ENCODE measurements around a stretch of chr4.

GRCh38 chr4:7207102-7207539 is 14.8 kb downstream of the SORCS2 start:
- PRO-cap = no peak

DNA sequence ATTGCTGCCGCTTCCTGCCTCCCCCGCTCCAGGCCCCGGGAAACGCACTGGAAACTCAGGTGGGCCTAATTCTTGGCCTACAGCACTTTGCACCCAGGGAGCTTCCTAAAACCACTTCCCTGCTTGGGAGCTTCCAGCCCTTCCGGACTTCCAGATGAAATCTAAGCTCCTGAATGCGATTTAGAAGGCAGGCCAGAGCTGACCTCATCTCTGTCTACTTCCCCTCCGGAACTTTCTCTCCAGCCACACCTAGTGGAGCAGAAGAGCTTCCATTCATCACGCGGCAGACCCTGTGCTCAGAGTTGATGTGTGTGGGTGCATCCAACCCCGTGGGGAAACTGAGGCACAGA is 84.2 kb downstream of the SORCS2 start:
- PRO-cap = no peak

- PRO-cap = no peak
Observed at GRCh38 chr4:7600244-7600662, 165.5 kb upstream of the PSAPL1 start.

GRCh38 chr4:7652617-7653031 is 217.9 kb upstream of the PSAPL1 start:
- PRO-cap = no peak

DNA sequence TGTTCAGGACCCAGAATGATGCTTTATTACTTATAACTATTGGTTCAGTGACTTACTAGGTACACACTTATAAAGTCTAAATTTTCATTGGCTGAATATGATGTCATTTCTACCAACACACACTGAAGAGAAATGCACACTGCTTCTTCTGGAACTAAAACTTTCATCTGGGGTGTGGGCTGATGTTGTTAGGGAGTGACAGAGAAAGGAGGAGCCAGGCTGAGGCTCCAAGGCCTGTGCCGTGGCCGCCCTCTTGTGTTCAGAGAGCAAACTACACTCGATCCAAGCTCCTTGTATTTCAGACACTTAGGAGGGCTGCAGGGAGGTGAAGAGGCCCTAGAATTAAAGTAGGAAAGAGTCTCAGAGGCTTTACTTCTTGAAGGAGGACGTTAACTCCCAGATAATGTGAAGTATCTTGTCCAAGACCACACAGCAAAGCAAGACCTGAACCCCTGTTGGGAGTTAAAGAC is 137.6 kb downstream of the AFAP1 start:
- PRO-cap = no peak

DNA sequence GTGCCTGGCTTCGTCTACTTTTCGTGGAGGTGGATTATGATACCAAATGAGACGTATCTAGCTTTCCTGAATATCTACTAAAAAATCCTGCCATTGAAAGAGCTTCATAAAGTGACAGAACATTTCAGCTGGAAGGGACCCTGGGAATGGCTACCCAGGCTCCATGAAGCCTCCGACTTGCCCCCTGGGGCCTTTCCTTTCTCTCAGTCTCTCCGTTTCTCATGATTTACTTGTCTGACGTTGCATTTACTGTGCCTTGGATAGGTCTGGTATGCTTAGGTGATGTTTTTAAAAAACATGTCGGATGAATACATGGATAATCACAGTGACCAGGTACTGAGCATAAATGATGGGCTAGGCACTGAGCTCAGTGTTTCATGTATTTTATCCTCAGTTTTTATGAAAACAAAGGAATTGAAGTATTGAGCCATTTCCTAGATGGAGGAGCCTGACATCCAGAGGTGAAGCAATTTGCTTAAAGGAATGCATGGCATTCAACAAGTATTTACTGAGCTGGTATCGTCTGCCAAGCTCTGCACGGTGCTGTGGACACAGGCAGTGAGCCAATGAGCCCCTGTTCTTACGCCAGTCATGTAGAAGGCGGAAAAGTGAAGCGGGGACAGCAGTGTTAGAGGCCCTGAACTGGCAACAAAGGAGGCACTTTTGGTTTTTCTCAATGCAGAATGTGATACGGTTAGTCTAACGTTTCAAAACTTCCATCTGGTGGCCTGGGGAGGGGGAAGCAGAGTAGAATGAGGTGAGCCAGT is 134.3 kb downstream of the AFAP1 start:
- PRO-cap = no peak

GRCh38 chr4:7838267-7838807 is 101.3 kb downstream of the AFAP1 start:
- PRO-cap = no peak

GRCh38 chr4:8009913-8010234 is 70.2 kb upstream of the AFAP1 start:
- PRO-cap = no peak

GRCh38 chr4:8050354-8051103 is 108.1 kb downstream of the ABLIM2 start:
- PRO-cap = no peak

DNA sequence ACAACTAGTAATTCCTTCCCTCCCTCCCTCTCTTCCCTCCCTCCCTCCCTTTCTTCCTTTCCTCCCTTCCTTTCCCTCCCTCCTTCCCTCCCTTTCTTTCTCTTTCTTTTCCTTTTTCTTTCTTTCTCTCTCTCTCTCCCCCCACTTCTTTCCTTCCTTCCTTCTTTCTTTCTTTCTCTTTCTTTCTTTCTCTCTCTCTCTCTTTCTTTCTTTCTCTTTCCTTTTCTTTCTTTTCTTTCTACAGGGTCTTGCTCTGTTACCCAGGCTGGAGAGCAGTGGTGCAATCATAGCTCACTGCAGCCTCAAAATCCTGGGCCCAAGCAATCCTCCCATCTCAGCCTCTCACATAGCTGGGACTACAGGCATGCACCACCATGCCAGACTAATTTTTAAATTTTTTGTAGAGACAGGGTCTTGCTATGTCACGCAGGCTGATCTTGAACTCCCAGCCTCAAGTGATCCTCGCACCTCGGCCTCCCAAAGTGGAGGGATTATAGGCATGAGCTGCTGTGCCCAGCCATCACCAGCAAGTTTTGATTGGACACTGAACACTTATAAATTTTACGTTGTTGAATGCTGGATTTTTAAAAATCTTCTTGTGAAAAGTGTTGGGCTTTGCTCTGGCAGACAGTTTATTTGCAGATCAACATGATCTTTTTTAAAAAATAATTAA is 63.6 kb downstream of the ABLIM2 start:
- PRO-cap = no peak

DNA sequence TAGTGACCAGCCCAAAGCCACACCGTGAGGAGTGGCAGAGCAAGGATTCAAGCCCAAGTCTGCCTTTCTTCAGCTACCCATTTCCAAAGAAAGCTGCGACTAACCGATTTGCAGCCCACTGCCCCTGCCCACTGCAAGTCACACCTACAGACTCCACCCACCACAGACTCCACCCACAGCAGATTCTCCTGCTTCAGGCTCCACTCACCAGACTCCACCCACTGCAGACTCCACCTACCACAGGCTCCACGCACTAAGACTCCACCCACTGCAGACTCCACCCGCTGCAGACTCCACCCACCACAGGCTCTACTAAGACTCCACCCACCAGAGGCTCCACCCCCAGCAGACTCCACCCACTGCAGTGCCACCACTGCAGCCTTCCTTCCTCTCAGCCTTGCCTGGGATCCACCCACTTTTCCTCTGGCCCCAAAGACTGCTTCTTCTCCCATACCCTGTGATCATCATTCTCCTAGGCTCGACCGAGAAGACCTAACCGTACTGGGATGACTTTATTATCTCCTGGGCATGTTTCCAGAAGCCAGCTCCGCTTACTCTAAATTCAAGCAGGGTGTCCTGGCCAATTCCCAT is 41.3 kb downstream of the ABLIM2 start:
- PRO-cap = no peak

GRCh38 chr4:8435632-8436486 is 4.7 kb downstream of the ACOX3 start:
- PRO-cap = unidirectional peak, minus-strand start at chr4:8435980

- PRO-cap = no peak
Observed at GRCh38 chr4:8442798-8443418, 2.3 kb downstream of the TRMT44 start.

DNA sequence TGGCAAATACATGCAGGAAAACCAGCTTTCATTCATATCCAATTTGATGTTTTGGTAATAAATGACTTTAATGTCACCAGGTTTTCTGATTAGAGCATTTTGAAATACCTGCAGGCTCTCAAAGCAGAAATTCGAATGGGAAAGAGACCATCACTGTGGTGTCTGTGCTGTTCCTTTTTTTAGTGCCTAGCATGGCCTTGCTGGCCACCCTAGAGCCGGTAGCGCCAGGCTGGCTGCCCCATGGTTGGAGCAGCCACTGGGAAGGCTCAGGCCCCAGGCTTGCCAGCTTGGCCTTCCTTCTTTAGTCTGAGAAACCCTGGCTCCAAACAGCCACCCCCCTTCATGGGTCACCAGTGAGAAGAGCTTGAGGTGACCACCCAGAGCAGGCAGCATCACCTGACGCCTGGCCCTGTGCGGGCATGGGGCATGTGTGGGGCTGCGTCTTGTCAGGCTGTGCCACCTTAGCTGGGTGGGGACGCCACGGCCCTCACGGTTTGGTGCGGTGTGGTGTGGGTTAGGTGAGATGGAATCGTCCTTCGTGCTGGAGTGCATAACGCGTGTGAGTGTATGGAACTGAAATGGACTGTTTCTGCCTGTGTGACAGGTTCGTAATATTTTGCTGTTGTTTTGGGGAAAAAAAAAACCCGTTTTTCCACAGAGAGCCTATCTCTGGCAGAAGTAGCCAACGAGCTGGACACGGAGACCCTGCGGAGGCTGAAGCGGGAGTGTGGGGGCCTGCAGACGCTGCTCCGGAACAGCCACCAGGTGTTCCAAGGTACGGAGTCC is 30.0 kb downstream of the TRMT44 start:
- PRO-cap = no peak

GRCh38 chr4:8525459-8525846 is 54.7 kb upstream of the GPR78 start:
- PRO-cap = no peak

- PRO-cap = no peak
Observed at GRCh38 chr4:9381159-9381500, 18.2 kb downstream of the USP17L30 start.

- PRO-cap = unidirectional peak, plus-strand start at chr4:9532395
Observed at GRCh38 chr4:9532213-9533362, 88.4 kb downstream of the DEFB131A start.

DNA sequence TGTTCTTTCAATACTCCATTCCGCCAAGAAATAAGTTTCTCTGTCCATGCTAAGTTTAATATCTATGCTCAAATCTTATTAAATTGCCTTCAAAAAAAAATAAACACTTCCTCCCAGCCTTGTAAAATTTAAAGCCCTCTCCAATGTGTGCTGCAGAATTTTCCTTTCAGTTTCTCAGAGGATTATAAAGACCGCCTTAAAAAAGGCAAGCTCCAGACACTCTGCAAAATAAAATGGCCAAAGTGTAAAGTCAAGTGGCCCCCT is 157.8 kb downstream of the DEFB131A start:
- PRO-cap = no peak

GRCh38 chr4:9707197-9707754 is 74.2 kb upstream of the DRD5 start:
- PRO-cap = no peak

DNA sequence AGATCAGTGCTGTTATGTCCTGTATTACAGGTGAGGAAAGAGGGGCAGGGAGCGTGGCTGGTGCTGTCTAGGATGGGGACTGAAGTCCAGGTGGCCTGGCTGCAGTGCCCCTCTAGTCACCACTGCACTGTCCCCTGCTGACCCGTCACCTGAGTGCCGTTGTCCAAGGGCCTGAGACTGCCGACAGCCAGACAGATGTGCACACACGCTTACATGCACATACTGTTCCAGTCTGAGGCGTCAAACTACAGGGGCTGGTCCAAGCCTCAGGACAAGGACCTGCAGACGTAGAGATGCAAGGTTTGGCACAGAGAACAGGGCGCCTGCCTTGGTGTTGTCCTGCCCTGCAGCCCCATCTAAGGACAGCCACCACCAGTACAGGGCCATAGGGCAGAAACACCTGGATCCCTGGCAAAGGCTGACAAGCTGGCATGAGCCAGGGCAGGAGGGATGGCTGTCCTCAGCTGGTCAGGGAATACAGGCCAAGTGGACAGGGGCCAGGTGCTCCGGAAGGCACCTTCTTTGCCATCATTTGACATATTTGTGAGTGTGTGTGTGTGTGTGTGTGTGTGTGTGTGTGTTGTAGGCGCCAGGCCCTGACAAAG is 1.7 kb downstream of the SLC2A9 start:
- PRO-cap = no peak